Left colon (tissue), 1 donor: ENCODE measurements around a stretch of chr9.

DNA sequence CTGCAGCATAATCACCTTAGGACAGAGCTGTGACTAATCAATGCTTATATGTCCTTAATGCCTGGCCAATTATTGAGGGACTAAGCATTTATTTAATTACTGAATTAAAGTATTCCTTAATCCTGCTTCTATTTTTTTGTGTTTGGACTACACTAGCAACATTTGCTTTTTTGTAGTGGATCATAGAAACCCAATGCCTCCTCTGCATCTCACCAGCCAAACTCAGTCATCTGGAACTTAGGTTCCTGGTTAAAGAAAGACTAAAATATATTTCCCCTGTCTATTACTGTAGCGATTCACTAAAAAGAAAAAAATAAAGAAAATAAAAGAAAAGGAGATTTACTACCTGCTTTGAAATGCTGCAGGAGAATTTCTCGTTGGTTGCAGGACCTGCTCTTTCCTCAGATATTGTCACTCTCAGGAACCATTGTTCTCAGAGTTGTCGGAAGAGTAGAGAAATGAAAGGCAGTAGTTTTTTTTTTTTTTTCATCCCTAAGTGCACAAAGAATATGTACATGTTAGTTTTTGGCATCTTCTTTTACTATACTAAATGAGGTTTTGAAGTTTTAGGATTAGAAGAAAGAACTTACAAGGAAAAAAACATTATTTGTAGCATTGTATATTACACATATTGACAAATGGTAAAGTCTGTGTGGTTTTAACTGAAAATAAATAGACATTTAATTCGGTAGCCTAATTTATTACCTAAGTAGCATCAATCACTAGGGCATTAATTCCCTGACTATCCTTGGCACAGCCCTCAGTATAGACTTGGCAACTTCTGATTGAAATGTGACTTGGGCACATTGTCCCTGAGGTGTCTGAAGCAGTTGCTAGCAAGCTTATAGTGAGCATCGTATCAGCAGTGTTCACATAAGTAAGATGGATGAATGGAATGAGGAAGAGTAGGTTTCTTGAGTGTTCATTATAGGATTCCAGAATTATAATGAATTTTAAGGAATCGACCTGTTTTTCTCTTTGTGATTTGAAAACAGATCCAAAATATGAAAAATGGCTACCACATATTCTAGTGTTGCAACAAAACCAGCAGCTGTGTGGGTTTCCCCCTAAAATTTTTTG lies 15.8 kb downstream of the LURAP1L start:
- PRO-cap, result no peak

DNA sequence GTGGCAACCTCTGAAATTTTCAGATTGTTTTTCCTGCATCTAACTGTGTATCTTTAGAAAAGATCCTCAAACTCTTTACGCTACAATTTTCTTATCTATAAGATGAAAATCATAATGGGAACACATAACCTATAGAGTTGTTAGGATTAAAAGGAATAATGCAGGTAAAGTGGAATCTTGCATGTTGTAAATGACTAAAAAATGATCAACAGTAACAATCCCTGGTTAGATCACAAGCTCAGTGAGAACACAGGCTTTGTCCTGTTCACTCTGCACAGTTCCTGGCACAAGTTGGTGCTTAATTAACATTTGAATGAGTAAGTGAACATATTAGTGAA lies 159.6 kb downstream of the LURAP1L start:
- PRO-cap, result no peak

- PRO-cap, result no peak
Observed at GRCh38 chr9:13111915-13112172, 167.6 kb downstream of the MPDZ start.

GRCh38 chr9:13267734-13268311 lies 11.7 kb downstream of the MPDZ start:
- PRO-cap, result no peak

DNA sequence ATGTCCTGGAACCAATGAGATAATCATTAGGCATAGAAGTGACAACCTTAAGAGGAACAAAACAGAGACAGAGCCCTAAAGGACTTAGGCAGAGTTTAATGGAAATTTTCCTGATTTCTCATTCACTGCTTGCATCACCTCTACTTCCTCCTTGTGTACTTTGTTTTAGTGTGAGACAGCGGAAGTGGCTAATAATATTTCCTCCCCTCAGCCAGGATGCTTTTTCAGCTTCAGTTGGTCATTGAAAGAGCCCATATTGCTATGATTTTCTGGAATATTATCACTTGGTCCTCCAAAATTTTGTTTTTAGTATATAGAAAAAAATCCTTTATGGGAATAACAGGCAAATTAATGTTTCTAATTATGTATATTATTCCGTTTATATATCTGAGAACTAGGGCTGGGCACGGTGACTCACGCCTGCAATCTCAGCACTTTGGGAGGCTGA lies 153.5 kb upstream of the MPDZ start:
- PRO-cap, result no peak

GRCh38 chr9:13443231-13443671 lies 163.8 kb upstream of the MPDZ start:
- PRO-cap, result no peak

GRCh38 chr9:14236460-14236792 lies 77.5 kb downstream of the NFIB start:
- PRO-cap, result no peak

- PRO-cap, result unidirectional peak, minus-strand start at chr9:14251421
Observed at GRCh38 chr9:14251211-14251700, 62.7 kb downstream of the NFIB start.

GRCh38 chr9:14296383-14296875 lies 17.5 kb downstream of the NFIB start:
- PRO-cap, result no peak

DNA sequence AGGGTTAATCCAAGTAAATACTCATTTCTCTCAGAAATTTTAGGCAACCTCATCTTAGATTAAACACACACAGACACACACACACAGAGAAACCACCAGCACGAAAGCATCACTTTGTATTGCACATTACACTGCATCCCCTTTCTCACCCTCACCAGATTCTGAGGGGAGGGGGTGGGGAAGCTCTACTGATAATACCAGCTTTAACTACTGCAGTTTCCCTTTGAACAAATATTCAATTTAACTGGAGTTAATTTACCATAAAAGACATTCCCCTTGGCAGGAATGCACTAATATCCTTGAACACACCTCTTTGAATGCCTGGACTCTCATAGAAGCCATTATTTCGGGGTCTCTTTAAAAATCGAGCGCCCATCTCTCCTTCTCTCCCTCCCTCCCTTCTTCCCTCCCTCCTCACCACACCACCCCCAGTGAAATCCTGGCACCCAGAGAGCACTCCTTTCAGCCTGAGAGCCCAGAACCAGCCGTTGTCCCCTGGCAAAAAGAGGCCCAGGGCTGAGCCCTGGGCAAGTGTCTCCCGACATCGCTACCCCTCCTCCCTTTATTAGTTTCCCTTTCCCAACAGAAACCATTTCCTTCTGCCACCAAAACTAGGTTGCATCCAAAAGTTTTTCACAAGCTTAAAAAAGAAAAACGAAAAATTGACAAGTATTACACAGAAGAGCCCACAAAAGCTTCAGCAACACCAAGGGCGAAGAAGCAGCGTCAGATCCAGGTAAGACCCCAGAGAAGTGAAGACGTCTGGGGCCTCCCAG lies 2.9 kb upstream of the NFIB start:
- PRO-cap, result no peak

GRCh38 chr9:14343710-14344731 lies 30.1 kb upstream of the NFIB start:
- PRO-cap, result no peak

DNA sequence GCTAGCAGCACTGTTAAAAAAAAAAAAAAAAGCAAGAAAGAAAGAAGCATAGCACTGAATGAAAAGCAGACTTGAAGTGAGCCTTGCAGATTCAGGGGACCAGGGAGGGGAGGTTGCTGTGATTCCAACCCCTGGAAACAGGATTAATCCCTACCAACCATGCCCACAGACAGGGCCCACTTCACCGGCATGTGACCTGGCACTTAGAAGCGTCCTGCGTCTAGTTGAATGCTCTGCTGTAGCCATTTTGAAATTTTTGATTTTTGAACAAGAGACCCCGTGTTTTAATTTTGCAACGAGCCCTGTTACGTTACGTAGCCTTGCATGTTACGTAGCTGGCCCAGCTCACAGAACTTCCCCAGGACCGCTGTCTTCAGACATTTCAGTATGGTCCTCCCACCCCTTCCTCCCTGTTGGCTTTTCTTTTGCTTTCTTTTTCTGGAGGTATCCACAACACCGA lies 105.4 kb upstream of the NFIB start:
- PRO-cap, result no peak

DNA sequence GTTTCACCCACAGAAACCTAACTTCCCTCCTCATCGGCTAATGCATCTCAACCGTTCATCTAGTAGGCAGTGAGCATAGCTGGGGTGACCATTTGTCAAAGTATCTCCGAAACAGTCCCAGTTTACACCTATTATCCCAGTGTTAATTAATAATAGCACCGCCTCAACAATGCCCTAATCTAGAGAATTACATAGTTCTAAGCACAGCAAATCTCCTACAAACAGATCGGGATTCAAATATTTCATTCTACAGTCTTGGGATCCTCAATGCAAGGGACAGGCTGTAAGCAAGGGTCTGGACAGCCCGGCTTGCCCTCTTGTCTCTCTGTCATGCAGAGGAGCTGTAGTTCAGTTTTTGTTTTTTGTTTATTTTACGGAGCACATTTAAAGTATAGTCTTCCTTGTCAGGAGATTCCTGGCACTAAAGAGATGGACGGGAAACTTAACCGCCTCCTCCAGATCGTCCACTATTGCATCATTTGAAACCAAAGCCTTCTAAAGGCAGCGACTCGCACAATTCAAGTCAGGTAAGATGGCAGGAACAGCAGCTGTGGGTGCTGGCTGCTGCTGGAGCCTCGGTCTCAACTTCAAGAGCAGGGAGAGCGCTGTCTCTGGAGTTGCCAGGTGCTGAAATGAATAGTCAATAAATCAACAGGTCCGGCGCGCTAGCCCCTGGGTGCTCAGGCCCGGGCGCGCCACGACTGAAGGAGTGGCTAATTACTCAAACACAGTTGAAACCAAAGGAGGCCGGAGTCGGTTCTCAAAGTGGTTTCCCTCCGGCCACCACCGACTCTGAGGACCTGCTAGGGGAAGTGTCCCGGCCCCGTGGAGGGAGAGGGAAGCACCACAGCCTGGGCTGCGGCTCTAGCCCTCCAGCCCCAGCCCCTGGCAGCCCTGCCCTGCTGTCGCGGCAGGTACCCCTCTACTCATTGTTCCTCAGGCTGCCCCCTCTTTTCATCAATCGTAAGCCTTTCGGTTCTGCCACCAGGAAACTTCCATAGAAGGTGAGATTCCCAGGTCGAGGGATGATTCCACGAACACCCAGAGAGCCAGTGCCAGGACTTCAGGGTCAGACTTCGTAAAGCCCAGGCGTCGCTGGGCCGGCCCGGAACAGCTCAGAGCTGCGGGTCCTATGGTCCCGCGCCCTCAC lies 993 bp downstream of the TTC39B start:
- PRO-cap, result bidirectional peak, plus-strand start at position 526 of the sequence, minus-strand start at position 466 of the sequence; bidirectional peak, plus-strand start at position 730 of the sequence, minus-strand start at position 703 of the sequence; unidirectional peak, plus-strand start at position 1,118 of the sequence

DNA sequence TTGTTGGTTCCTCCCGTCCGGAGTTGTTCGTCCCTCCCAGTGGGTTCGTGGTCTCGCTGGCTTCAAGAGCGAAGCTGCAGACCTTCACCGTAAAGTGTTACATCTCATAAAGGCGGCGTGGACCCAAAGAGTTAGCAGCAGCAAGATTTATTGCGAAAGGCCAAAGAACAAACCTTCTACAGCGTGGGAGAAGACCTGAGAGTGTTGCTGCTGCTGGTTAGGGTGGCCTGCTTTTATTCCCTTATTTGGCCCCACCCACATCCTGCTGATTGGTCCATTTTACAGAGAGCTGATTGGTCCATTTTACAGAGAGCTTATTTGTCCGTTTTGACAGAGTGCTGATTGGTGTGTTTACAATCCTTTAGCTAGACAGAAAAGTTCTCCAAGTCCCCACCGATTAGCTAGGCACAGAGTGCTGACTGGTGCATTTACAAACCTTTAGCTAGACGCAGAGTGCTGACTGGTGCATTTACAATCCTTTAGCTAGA lies 57.7 kb upstream of the SNAPC3 start:
- PRO-cap, result no peak

GRCh38 chr9:15469759-15470435 lies 40.9 kb downstream of the PSIP1 start:
- PRO-cap, result no peak

DNA sequence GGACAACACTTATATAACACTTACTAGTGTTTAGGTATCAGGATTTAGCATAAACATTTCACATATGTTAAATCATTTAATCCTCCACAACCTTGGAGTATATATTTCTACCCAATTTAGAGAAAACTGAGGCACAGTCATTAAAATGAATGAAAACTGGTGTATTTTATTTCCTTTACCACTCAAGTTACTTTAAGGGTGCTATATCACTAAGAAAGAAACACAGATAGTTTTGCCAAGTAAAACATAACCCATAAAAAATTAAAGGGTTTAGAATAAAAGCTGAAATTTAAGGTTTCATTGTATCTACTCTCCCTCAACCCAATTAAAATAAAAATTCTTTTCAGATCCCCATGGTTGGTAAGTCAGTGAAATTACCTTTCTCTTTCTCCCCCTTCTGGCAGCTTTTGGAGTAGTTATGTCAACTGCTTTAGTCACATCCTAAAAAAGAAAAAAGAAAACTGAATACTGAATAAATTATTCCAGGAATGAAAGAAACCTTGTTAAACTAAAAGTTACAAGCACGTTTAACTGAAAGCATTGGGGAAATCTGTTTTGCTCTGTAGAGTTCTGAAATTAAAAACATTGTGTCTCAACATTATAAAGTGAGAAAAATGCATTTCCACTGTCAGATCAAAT lies 25.0 kb downstream of the PSIP1 start:
- PRO-cap, result no peak

- PRO-cap, result no peak
Observed at GRCh38 chr9:15489849-15490194, 20.9 kb downstream of the PSIP1 start.

DNA sequence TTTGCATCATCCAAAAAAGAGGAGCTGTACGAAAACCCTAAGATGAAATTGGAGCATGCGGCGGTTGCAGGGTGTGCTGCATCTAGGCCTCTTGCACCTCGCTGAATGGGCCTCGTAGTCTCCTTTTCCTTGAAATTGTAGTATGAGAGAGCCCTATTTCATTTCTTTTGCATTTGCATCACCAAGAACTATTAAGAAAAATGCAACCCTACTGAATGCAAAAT lies 586 bp upstream of the PSIP1 start:
- PRO-cap, result no peak

DNA sequence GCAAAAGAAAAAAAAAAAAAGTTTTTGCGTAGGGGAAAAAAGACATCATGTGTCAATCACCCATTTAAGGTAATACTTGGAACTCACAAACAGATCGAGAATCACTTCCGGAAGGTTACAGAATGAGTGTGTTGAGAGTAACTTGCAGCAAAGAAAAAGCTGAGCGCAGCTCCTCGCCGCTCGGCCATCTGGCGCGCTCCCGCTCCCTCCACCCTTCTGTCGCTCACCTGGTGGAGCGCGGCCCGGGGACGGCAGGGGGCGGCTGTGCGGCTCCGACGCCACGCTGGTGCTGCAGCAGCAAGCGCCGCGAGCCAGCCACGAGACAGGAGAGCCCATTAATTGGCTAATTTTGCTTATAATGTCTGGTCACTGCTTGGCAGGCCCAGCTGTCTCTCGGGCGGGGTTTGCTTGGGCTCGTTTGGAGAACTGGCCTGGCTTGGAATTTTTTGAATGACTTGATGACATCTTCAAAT lies 601.7 kb downstream of the CCDC171 start:
- PRO-cap, result no peak

GRCh38 chr9:16207128-16207627 lies 654.3 kb downstream of the CCDC171 start:
- PRO-cap, result no peak